ENCODE measurements around a stretch of chr3.

DNA sequence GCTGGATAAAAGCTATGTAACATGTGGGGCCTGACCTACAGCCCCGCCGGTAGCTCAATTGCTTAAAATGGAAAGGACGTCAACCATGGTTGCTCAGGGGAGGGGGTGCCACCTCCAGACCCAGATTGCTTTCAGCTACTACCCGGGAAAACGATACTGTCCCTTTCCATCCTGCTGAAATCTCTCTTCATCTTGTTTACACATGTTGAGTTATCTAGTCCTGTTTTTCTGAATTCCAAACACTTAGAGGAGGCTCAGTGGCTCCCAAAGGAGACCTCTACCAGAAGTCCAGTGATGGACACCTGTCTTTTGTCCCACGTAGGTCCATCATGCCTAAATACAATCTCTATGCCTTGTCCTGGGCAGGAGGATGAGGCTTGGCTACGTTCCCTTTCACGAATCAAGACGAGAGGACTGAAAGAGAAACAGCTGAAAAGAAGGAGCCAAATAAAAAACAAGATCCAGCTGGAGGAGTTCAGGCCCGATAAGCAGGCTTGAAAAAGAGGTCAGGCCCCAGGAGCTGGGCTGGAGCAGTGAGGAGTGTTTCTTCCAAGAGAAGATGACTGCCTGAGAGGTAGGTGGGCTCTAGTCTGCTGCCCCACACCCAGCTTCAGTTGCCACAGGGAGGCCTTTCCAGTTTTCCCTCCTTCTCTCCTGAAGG lies 72.0 kb upstream of the TPRG1 start:
- RRBS: 75% methylated on average over 3 of the region's 10 CpGs

DNA sequence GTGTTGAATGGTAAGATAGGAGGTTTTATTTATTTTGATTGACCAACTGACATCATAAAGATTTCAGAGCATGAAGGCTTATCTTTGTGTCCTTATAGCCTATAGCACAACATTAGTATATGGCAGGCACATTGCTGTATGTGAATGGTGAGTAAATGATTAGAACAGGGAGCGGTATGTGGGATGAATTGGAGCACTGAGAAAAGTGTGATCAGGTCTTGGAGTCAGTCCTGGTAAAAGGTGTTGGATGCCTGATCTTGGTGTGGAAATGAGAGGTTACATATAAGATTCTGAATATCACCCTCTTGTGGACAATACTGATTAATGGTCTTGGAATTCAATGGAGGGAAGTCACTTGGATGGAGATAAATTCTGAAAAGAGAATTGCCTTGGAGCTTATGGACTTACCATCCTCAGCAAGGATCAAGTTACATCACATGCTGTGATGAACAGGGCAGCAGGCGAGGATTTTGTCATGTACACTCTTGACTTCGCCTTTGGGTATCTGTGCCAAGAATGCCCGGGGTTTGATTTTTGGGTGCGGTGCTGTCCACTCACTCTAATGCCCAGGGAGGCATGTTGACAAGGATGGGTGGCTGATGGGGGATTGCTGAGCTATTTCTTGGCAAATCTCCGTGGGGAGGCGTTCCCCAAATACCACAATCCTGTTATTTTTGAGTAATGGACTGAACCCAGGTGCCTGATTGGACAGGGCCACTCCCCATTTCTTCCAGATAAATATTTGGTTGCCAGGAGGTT lies 96.1 kb downstream of the TPRG1 start:
- RRBS: no CpG with 5 or more reads among the region's 7 CpGs

GRCh38 chr3:189304352-189305416 lies 132.9 kb downstream of the TPRG1 start:
- RRBS: no CpG with 5 or more reads among the region's 11 CpGs

DNA sequence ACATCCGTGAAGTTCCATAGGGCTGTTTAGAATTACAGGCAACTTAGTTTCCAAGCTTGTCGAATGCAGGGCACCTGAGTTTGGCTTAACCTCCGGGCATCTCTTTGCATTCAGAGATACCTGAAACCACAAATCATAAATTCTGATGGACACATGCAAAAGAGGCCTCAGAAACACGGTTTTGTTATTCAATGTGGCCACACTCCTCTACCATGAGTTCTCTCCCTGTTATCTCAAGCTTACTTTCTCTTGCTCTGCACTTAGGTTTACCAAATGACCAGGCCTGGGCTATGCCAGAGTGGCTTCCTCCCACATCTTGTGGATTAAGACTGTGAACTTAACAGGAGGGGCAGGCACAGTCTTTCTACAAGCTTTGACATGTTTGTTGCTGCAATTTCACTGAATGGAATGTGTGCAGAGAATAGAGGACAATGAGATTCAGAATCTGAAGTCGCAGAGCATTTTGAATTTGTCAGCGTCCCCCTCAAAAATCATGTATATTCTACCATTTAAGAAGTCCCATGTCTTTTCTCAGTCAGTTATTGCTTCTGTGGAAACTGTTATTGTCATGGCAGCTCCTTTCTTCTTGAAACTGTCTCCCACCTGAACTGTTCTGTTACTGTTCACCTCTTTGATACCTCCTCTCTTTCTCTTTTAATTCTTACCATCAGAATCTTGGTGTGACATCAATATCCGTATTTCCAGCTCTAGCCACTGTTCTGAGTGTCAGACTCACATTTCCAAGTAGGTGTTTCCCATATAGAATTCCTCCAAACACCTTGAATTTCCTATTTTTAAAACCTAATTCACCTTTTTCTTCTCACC lies 137.9 kb downstream of the TPRG1 start:
- RRBS: no CpG with 5 or more reads among the region's 7 CpGs

- RRBS: no CpG with 5 or more reads among the region's 4 CpGs
These were observed 184.2 kb downstream of the TPRG1 start for GRCh38 chr3:189355992-189356326.

- RRBS: no CpG with 5 or more reads among the region's 4 CpGs
These were observed 140.3 kb upstream of the TP63 start for GRCh38 chr3:189490815-189491275.

GRCh38 chr3:189702221-189702636 lies 71.0 kb downstream of the TP63 start:
- RRBS: no CpG with 5 or more reads among the region's 1 CpG

- RRBS: no CpG with 5 or more reads among the region's 8 CpGs
These were observed 15.9 kb downstream of the CLDN1 start for GRCh38 chr3:190306104-190307077.

GRCh38 chr3:190307234-190307821 lies 14.9 kb downstream of the CLDN1 start:
- RRBS: no CpG with 5 or more reads among the region's 3 CpGs

GRCh38 chr3:190308065-190308558 lies 14.1 kb downstream of the CLDN1 start:
- RRBS: no CpG with 5 or more reads among the region's 5 CpGs

- RRBS: no CpG with 5 or more reads among the region's 2 CpGs
These were observed 1.8 kb downstream of the CLDN1 start for GRCh38 chr3:190320434-190320915.

- RRBS: no CpG with 5 or more reads among the region's 2 CpGs
These were observed 13.5 kb upstream of the CLDN16 start for GRCh38 chr3:190374414-190374854.

GRCh38 chr3:190386057-190386273 lies 2.0 kb upstream of the CLDN16 start:
- RRBS: no CpG with 5 or more reads among the region's 1 CpG

GRCh38 chr3:190487101-190487474 lies 26.8 kb upstream of the IL1RAP start:
- RRBS: no CpG with 5 or more reads among the region's 1 CpG

DNA sequence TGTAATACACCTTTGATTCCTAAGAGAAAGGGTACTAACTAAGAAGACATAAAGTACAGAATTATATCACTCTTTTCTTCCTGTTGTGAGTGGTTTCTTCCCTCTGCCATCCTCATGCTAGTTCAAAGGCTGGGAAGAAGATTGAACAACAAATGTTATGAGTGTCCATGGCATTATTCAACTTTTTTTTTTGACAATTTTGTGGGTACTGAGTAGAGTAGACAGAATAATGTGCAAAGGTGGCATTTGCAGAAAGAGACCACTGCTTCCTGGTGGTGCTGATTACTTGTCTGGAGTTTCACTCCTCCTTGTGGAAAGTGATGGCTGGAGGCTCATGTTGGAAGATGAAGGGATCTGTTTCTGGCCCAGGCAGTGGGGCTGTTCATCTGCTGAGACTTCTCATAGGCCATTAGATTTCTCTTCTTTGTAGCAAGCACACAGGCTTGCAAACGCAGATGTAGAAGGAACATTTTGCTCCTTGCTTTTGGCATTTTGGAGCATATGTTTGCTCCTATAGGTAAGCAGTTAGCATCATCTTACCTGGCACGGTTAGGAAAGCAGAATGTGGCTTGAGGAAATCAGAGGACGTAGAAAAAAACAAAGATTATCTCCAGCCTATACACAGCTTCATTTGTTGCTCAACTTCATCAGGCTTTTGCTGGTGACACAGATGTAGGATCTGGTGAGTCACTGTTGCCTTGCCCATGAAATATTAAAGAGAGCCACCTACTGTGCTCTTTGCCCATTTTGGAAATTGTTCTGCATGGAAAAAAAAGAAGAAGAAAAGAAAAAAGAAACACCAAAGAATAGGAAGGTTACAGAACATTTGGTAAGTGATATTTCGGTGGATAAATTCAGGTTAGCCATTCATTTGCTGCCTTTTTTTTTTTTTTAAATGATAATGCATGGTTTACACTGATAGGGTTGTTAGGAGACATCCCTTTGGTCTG lies 3.6 kb downstream of the IL1RAP start:
- RRBS: no CpG with 5 or more reads among the region's 4 CpGs

- RRBS: no CpG with 5 or more reads among the region's 6 CpGs
These were observed 71.9 kb downstream of the IL1RAP start for GRCh38 chr3:190585650-190586292.

DNA sequence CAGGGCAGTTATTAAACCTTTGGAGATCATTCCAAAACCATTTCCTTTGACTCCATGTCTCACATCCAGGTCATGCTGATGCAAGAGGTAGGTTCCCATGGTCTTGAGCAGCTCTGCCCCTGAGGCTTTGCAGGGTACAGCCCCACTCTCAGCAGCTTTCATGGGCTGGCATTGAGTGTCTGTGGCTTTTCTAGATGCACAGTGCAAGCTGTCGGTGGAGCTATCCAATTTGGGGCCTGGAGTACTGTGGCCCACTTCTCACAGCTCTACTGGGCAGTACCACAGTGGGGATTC lies 16.6 kb downstream of the OSTN start:
- RRBS: no CpG with 5 or more reads among the region's 1 CpG

- RRBS: no CpG with 5 or more reads among the region's 8 CpGs
These were observed 54.0 kb downstream of the OSTN start for GRCh38 chr3:191253000-191253525.

DNA sequence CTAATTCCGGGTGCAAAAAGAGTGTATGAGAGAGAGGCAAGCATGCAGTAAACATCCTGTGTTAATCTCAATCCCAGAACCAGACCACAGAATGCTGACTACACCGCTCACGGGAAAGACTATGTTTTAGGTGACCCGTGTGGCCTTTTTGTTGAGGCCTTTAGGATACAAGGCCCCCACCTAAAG lies 328 bp upstream of the CCDC50 start:
- RRBS: no CpG with 5 or more reads among the region's 4 CpGs